Kidney epithelial cell (primary cell): ENCODE data around the gene GNPNAT1.

DNA sequence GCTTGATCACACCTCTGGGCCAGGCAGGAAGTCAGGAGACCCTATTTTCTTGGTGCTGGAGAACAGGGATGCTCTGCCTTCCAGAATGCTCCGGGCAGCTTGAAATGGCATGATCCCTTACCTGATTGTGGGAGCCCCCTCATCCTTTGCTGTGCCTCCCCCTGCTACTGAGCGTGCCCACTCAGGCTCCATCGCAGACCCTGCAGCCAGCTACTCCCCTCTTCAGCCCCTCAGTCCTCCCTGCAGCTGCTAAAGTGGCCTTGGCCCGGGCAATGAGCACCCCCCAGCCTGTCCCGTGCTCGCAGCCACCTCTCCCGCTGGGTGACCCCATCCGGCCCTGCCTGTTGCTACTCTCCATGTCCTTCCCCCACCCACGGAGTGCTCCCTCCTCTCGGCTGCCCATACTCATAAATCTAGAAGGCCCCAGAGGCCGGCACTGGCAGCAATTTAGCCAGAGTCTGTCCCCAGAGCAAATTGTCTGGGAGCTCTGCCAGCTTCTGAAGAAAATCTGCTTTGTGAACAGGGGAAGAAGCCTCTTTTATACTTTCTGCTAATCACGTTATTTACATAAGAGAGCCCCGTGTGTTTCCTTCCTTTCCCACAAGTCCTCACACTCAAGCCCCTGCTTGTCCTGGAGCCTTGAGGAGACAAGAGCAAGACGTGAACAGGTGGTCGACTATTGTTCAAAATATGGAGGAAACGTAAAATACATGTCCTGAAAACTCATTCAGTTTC is 143.7 kb upstream of the FRMD6 start:
- RAMPAGE, long total RNA: no peak
- RRBS: 19% methylated on average over 6 of the region's 16 CpGs

GRCh38 chr14:51599804-51600635 is 51.7 kb upstream of the FRMD6 start:
- RAMPAGE, long total RNA: no peak
- RRBS: no CpG with 5 or more reads among the region's 6 CpGs

DNA sequence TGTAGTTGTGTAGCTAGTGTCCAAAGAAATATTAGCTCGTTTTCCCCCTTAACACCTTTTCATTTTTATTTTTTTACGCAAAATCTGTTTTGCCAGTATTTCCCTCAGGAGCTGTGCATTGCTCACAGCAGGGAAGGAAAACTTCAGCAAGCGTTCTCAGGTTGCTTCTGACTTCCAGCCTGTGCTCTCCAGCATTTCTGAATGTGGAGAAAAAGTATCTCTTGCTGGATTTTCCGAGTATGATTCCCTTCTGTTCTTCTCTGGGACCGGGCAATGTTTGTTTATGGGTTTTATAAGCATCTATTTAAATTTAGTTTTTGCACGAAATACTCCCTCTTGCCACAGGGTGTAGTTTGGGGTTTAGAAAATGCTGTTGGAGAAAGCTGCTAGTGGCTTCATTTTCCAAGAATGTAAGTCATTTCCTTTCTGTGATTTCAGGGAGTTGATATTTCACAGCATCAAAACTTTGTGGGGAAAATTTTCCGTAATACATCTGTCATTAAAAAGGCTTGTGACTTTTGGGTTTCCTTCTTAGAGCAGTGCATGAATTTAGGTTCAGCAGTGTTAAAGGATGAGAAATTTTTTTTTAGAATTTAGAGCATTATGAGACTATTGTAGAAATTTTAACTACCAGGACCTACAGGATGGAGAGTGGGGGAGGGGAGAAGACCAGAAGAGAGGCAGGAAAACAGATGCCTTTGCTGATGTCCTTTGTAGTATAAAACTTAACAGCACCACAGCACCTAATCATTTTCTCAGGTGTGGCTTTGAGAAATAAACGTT is 1.4 kb downstream of the FRMD6 start:
- RAMPAGE, long total RNA: no peak
- RRBS: no CpG with 5 or more reads among the region's 8 CpGs

- RAMPAGE, long total RNA: no peak
- RRBS: no CpG with 5 or more reads among the region's 2 CpGs
These were observed 11.5 kb downstream of the GNG2 start for GRCh38 chr14:51871948-51872221.

GRCh38 chr14:51872474-51873000 is 12.1 kb downstream of the GNG2 start:
- RAMPAGE, long total RNA: no peak
- RRBS: no CpG with 5 or more reads among the region's 3 CpGs

- RAMPAGE, long total RNA: no peak
- RRBS: no CpG with 5 or more reads among the region's 2 CpGs
These were observed 60.1 kb downstream of the GNG2 start for GRCh38 chr14:51920475-51920908.

- RAMPAGE, long total RNA: no peak
- RRBS: no CpG with 5 or more reads among the region's 5 CpGs
These were observed 31.6 kb downstream of the RTRAF start for GRCh38 chr14:52020730-52021470.

- RAMPAGE, long total RNA: no peak
- RRBS: no CpG with 5 or more reads among the region's 4 CpGs
These were observed 37.9 kb downstream of the PTGER2 start for GRCh38 chr14:52351939-52352520.

DNA sequence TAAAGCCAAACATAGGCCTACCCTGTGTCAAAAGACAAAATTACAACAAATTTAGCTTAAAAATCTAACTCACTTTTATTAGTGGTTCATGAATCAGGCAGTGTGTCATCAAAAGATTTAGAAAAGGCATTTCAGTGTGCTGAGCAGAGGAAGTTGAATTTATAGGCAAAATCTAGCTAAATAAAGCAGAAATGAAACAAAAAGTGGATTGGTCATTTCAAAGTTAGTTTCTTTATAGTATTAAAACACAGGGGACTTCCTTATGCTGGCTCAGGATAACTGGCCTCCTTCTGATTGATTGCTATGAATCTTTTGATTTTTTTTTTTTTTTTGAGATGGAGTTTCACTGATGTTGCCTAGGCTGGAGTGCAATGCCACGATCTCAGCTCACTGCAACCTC is 12.5 kb downstream of the STYX start:
- RAMPAGE, long total RNA: no peak
- RRBS: no CpG with 5 or more reads among the region's 1 CpG

GRCh38 chr14:52769926-52770325 is 21.5 kb downstream of the GNPNAT1 start:
- RAMPAGE, long total RNA: no peak

- RAMPAGE, long total RNA: start-site peak on the minus strand at chr14:52791449-52791516, 1,838 and 1,646 reads in 2 replicates; start-site peak on the minus strand at chr14:52791610-52791660, 322 and 397 reads in 2 replicates
- RRBS: 2% methylated on average over 12 of the region's 56 CpGs
These were observed at the start of gene GNPNAT1 for GRCh38 chr14:52791125-52791722. Gene GNPNAT1 (minus strand): TSS chr14:52791607.

DNA sequence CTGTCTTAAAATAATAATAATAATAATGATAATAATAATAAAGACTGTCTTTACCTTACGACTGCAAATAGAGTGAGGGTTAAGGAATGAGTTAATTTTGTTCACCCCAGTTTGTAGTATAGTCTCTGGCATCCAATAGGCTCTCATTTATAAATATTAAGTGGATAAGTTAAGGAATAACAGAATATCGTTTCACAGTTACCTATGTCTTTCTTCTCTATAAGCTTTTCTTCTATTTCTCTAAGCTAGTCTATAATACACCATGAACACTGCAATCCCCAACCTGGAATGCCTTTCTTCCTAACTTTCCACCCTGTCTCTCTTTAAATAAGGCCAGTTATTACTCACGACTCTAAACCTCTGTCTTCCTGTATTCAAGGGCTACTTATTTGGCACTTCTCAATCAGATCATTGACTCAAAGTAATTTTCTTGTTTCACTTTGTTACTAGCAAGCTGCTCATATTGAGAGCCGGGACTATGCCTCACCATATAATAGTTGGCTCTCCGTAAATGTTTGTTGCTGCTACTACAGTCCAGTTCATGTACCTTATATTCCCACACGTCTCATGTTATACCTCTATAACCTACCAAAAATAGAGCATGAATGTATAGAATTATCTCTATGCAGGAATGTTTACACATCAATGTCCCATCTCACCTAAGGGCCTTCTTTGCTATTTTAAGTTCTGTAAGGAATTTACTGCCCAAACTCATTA is 13.5 kb downstream of the FERMT2 start:
- RAMPAGE, long total RNA: no peak
- RRBS: no CpG with 5 or more reads among the region's 6 CpGs

GRCh38 chr14:53072426-53072843 is 80.7 kb downstream of the DDHD1 start:
- RAMPAGE, long total RNA: no peak
- RRBS: no CpG with 5 or more reads among the region's 2 CpGs

GRCh38 chr14:53150054-53150765 is 2.9 kb downstream of the DDHD1 start:
- RAMPAGE, long total RNA: no peak
- RRBS: no CpG with 5 or more reads among the region's 6 CpGs

DNA sequence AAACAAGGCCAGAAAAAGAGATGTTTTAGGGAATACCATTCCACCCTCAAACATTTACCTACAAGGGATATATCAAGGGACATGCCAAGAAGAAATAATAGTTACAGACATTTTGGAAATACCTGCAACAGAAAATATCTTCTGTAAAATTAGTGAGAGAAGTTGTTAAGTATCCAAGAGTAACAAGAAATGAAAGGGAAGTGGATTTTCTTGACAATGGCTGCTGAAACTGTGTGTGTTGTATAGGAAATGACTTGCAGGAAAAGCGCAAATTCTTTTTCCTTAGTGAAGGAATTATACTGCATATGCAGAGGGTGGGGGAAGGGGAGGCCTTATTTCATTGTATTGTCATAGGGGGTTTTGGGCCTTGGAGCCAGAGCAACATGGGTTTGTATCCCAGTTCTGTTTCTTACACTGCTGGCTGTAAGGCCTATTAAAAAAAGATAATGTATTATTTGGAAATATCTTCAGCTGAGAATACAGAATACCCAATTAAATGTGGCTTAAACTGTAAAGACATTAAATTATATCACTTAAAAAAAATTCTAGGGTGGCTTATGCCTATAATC is 84.4 kb upstream of the DDHD1 start:
- RAMPAGE, long total RNA: no peak
- RRBS: no CpG with 5 or more reads among the region's 1 CpG

DNA sequence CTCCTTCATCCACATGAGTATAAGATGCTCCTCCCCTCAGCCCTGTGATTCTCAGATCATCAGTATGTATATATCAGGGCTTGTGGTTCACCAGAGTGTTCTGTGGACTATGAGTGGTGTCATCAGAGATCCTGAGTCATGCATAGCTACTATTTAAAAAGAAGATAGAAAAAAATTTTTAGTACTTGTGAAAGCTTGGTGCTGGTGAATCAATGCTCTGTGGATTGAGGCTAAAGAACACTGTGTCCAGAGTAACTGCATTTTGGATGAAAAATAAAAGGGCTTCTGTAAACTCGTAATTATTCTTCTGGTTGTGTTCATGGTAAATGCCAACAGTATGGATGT is 285.8 kb downstream of the BMP4 start:
- RAMPAGE, long total RNA: no peak
- RRBS: no CpG with 5 or more reads among the region's 1 CpG

DNA sequence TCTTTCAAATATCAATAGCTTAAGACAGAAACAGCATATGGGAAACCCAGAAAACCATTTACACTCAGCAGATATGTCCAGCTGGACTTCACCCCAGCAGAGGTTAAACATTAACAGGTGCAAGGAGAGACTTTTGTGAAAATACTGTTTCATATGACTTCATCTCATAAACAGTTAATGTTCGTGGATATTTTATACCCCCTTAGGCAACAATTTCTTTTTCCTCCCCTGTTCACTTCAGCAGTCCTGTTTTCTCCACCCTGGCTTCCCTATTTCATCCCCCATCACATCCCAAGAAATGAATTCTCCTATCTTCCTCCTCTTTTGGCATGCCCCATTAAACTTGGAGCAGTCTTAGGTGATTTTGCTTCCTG is 68.0 kb downstream of the BMP4 start:
- RAMPAGE, long total RNA: no peak
- RRBS: no CpG with 5 or more reads among the region's 1 CpG

DNA sequence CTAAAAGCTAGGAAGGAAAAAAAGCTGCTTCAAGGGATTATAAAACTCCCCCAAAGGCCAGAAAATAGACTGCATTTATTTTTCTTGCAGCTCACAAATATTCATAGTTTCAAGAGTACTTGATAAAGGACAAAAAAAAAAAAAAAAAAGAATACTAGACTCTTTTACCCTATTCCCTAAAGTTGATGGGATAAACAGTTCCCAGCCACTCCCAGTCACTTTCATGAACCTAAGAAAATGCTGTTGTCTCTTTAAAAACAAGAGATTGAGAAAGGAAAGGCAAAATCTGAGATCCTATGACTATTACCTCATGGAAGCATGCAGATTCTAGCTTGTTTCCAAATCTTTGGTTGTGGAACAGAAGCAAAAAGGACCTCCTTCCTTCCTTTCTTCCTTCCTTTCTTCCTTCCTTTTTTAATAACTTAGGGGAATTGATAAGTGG is 128.8 kb upstream of the BMP4 start:
- RAMPAGE, long total RNA: no peak

- RAMPAGE, long total RNA: no peak
- RRBS: no CpG with 5 or more reads among the region's 11 CpGs
These were observed 6.0 kb upstream of the CNIH1 start for GRCh38 chr14:54447034-54447725.

DNA sequence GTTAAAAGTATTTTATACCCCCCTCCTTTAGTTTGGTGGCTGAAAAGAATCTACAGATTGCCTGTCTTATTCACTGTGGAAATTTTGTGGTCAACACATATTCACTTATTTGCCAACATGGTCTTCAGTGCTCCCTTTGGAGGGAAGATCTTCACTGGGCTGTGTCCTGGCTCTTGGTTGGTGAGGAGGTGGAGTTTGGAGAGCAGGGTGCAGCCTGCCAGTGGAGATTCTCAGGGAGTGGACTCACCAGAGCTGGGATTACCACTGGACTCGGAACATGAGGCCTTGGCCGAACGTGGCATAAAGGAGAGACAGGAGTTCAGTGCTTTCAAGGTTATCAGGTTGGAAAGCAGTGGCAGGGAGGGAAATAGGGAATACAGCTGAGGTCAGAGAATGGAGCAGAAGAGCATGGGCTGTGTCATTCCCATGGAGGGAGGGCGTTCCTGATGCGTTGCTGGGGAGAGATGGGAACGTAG is 39.9 kb downstream of the SAMD4A start:
- RAMPAGE, long total RNA: no peak
- RRBS: no CpG with 5 or more reads among the region's 6 CpGs